ENCODE data around the genes ARL5B, PLXDC2 and COMMD3.

- PRO-cap, 2 experiments: no peak in any of the 2 experiments
Observed at GRCh38 chr10:18240546-18241068, 100.4 kb downstream of the CACNB2 start.

DNA sequence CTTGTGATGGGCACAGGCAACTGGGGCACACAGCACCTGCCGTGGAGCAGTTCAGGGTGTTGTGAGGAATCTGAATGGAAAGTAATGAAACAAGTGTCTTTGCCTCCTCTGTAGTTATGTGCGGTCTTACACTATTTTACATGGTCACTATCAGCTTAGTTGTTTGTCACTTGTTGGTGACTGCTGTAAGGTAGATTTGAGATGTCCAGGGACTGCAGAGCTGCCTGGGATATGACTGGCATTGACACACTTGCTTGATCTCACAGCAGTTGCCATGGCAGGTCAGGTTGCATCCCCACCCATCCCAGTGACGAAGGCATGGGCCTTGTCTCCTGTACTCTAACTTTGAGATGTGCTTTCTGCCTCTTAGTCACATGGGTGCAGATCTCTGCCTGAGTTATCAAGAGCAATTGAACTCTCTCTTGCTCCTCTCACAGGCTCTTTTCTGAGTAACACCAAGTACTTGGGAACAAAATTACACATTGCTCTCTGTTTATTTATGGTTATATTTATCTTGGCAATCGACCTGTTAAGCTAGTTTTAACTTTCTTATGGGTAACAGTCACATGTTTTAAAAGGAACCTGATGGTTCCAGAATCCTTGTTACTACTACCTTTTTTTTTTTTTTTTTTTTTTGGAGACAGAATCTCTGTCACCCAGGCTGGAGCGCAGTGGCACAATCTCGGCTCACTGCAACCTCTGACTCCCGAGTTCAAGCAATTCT is 237.4 kb downstream of the NSUN6 start:
- PRO-cap, 2 experiments: no peak in any of the 2 experiments

GRCh38 chr10:18658780-18659880 is at the start of gene ARL5B:
ARL5B (plus strand) TSS chr10:18659431.
- PRO-cap, 2 experiments: peak in 2 of 2 experiments; most common plus-strand start chr10:18659408 (in 1); most common minus-strand start chr10:18659238 (in 2)

- PRO-cap, 2 experiments: no peak in any of the 2 experiments
Observed at GRCh38 chr10:18910089-18910434, 138.5 kb upstream of the MALRD1 start.

DNA sequence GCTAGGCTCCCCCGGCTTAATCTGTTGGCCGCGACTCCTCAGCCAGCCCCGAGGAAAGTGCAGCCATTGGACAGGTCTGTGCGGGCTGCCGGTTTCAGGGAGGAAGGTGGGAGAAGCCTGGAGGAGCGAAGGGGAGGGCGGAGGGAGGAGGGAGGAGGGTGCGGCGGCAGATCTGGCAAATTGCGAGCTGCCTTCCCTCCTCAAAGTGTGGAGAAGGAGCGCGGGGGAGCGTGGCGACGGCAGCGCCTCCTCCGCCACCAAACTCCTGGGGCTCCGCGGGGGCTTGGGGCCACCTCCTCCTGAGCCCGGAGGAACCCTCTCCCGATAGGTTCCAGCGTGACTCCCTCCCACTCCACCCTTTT is 244 bp upstream of the PLXDC2 start:
- PRO-cap, 2 experiments: peak in 2 of 2 experiments; most common plus-strand start position 203 of the sequence (in 2); most common minus-strand start position 264 of the sequence (in 2)

- PRO-cap, 2 experiments: peak in 2 of 2 experiments; most common plus-strand start chr10:19816872 (in 2); most common minus-strand start chr10:19816797 (in 1)
Observed at GRCh38 chr10:19816369-19817100, at the start of gene PLXDC2. PLXDC2 (plus strand) TSS chr10:19816432.

DNA sequence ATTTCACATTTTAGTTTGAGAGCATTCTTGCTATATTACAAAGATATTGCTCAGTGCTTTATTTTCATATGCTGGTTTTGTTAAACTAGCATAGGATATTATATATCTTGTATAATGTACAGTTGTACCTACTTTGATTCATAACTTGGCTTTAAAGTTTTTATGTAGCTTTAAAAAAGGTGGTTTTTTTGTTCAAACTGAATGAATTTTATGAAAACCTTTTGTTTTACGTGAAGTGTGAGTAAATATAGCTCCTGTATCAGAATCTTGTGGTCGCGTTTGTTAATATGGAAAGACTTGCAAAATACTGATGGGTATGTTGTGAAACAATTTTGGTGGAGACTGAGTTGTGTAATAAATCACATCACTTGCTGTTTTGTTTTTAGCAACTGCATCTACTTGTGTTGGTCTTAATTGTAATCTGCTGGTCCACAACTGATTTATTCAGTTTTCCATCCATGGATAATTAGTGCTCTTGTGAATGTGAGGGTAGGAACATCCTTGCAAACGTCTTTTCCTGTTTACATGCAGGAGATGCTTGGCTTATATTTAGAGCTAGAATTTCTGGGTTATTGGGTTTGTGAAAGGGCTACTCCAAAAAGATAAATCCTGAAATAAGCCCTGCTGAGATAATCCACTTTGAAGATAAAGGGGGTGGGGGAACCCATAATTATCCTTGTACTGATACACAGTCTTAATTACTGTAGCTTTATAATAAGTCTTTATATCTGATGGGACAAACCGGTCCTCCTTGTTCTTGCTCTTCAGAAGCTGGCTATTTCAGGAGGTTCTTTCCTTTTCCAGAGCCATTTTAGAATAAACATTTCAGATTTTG is 10.6 kb downstream of the PLXDC2 start:
- PRO-cap, 2 experiments: no peak in any of the 2 experiments

DNA sequence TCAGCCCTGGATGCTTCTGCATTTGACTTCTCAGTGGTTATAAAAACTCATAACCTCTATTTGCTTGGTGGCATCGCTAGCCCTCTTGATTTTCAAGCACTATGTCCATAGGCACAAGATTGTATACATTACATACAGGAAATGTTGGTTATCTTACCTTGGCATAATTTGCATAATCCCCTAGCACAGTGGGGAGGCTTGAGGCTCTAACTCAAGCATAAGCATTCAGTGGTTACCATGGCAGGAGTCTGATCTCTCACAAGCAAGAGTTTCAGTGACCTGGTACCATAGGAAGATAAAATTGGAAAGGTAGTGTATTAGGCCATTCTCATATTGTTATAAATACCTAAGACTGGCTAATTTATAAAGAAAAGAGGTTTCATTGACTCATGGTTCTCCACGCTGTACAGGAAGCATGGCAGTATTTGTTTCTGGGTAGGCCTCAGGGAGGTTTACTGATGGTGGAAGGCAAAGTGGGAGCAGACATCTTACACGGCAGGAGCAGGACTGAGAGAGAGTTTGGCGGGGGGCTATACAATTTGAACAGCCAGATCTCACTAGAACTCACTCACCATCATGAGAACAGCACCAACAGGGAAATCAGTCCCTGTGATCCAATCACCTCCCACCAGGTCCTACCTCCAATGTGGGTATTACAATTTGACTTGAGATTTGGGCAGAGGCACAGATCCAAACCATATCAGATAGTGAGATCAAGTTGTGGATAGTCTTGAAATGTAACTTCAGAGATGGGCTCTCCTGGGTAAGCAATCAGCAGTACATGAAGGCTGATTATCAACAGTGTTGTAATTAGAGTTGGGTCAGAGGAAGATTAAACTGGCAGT is 122.0 kb downstream of the PLXDC2 start:
- PRO-cap, 2 experiments: no peak in any of the 2 experiments

GRCh38 chr10:20122122-20122804 is 306.0 kb downstream of the PLXDC2 start:
- PRO-cap, 2 experiments: no peak in any of the 2 experiments

DNA sequence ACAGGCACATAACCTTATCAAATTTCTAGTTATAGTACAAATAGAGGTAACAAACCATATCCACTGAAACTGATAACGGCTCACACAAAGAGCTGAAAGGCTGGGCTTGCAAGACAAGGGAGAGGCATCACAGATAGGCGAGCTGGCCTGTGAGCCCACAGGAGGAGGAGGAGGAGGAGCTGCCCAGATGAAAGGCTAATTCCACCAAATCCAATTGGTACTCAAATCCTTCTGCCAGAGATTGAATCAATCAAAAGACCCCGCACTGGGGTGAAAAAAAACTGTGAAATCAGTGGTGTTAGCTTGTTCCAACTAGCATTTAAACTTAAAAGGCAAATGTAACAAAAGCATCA is 80.3 kb upstream of the NEBL start:
- PRO-cap, 2 experiments: peak in 2 of 2 experiments; most common plus-strand start position 156 of the sequence (in 2)

DNA sequence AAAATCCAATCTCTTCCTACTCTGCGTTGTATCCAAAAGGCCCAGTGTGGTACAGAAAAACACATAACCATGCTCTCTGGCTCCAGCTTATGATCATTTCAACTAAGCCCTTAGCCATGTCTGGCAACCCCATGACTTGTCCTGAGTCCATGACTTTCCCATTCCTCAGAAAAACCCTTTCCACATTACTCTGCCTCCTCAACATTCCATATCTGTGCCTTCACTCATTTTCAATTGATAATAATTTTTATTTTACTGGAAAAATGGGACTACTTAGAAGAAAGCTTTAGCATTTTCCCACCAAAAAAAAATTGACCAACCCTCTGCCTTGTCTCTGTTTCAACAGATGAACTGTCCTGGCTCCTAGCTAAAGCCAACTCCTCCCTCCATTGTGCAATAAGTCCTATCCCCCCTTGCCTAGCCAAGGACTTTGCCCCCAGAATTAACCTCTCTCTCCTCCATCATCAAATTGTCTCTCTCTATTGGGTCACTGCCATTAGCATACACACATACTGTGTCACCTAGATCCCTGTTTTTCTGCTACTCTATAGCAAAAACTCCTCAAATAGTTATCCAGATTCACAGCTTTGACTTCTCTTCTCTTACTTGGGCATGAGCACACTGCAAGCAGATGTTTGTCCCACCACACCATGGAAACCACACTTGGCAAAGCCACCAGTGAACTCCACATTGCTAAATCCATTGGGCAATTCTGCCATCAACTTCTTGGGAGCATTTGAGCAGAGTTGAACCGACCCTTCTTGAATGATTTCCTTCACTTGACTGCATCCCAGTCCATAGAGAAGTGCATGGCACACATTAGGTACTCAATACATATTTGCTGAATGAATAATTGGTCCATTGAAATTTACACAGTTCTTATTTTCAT is 91.3 kb upstream of the NEBL start:
- PRO-cap, 2 experiments: no peak in any of the 2 experiments

- PRO-cap, 2 experiments: peak in 1 of 2 experiments; most common plus-strand start chr10:21173204 (in 1)
Observed at GRCh38 chr10:21172785-21173389, 275.8 kb upstream of the NEBL start.

- PRO-cap, 2 experiments: no peak in any of the 2 experiments
Observed at GRCh38 chr10:21514609-21515425, 10.7 kb downstream of the SKIDA1 start.

GRCh38 chr10:21724946-21725380 is 190.9 kb downstream of the MLLT10 start:
- PRO-cap, 2 experiments: no peak in any of the 2 experiments

DNA sequence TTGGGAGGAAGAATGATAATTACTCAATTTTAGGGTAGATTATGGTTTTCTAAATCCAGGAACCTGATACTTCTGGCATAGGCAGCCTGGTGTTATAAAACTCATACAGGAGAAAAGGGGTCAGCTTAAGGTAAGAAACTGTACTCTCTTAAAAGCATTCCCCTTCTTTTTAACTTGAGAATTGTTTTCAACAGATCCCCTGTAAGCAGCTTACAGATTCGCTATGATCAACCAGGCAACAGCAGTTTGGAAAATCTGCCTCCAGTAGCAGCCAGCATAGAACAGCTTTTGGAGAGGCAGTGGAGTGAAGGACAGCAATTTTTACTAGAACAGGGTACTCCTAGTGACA is 196.6 kb downstream of the MLLT10 start:
- PRO-cap, 2 experiments: no peak in any of the 2 experiments

DNA sequence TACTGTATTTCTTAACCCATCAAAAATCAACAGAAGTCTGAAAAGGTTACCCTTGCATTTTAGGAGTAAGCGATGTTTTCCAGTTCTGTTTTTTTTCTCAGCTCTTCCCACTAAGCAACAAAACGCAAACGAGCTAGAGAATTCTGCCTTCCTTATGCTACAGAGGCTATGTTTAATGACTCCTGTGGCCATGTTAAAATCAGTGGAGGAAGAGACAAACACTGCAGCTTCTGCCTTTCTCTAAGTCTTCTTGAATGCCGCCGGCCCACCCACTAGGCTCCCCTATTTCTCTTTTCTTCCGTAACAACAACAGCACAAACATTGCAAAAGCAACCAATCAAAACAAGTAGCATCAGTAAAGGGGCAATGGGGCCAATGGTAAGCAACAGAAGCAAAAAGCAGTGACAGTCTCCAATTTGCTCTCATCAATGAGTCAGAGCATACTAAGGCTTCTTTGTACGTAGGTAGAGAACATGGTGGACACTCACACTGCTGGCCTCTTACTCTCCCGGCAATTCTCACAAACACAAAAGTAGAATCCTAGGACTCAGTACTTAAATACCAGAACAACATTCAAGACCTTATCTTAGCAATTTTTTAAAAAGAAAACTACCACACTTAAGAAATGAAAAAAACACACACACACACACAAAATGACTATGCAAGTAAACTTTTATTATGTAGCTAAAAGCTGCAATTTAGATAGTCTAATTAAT is 26.7 kb downstream of the DNAJC1 start:
- PRO-cap, 2 experiments: no peak in any of the 2 experiments

GRCh38 chr10:22000395-22001325 is 2.9 kb downstream of the DNAJC1 start:
- PRO-cap, 2 experiments: no peak in any of the 2 experiments

DNA sequence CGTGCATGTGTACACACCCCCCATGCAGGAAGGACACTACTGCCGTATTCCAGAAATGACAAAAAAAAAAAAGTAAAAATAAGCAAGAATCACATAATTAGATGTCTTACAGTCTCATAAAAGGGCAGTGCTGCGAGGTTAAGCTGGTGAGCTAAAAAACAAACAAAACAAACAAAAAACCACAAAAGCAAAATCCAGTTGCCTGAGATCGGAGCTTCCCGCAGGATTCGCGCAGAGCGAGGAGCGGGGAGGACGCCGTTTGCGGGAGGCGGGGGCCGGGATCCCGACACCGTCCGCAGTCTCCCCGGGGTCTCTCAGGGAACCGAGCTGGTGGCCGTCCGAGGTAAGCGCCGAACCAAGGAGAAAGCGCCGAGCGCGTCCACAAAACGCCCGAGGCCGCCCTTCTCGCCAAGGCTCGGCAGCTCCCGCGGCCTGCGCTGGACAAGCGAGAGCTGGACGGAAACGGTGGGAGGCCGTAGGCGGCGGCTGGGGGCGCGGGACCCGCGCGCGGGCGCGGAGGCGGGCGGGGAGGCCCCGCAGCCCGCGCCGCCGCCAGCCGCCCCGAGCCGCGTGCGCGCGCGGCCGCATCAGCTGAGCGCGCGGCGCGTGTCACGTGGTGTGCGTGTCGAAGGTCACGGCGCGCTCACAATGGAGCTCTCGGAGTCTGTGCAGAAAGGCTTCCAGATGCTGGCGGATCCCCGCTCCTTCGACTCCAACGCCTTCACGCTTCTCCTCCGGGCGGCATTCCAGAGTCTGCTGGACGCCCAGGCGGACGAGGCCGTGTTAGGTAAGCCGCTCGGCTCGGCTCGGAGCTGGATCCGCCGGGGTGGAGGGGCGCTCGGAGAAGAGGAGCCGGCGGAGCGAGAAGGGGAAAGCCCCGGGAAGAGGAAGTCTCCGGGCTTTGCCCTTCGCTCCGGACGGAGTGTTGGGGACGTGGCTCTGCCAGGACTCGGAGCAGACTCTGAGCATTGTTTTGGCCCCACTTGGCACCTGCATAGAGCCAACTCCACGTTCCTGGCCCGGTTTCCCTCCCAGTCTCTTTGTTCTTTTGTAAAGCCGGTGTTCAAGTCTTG is at the start of gene COMMD3:
TSS of gene COMMD3 (plus strand) at position 619 of the 1,073 bp plus-strand sequence.
- PRO-cap, 2 experiments: peak in 2 of 2 experiments; most common plus-strand start position 640 of the sequence (in 1); most common minus-strand start position 586 of the sequence (in 2)

DNA sequence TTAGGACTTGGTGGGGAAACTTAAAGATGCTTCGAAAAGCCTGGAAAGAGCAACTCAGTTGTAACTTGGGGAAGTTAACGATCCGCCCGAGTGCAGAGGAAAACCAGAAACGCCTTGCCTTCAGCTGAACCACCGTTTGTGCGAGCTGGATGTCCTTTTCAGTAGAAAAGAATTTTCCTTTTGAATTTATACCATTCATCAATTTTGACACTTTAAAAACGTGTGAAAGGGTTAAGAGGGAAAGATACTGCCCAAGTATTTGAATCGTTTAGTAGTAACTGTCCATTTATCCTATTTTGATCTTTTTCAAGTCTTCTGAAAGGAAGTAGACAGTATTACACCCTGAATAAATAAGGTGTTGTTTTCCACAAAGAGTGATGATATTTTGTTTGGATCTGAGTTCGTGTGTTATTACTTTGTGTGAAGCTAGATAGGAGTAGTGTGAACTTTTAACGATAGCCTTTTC is 931 bp upstream of the BMI1 start:
- PRO-cap, 2 experiments: no peak in any of the 2 experiments

- PRO-cap, 2 experiments: no peak in any of the 2 experiments
Observed at GRCh38 chr10:22334184-22334872, 11.0 kb upstream of the SPAG6 start.